Right lobe of liver (tissue), 4 donors: ENCODE results near the gene MAEA.

DNA sequence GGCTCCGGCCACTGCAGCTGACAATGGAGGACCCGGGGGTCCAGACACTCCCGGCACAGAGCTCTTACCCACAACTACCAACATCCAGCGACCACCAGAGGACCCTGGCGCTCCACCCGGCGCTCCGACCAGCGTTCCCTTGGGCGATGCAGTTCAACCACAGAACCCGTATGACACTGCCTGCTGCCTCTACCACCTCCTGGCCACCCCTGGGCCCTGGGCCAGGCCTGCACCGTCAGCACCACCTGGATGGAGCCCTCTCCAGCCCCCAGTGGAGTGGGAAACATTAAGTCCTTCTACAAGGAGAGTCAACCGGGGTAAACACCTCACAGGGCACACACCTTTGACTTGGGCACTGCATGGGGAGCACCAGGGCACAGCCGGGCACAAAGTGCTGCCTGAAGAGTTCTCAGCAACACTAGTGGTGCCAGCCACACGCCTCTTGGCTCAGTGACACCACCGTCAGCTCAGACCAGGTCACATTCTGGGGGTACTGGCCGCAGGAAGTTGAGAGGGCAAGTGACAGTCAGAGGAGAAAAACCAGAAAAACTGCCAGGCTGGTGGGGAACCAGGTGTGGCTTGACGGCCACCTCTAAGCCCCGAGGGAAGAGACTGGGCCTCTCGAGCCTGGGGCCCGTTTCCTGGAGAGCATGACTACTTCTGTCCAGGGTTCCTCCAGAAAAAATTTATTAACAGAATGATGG, 2.6 kb downstream of the CTBP1 start:
- PRO-cap, 4 experiments, result peak in 2 of 4 experiments; most common plus-strand start position 415 of the sequence (in 1)
- RAMPAGE, long total RNA, 2 experiments, result no peak in any of the 2 experiments

- PRO-cap, 4 experiments, result no peak in any of the 4 experiments
- RAMPAGE, long total RNA, 2 experiments, result no peak in any of the 2 experiments
Measured at GRCh38 chr4:1253171-1254298, 4.6 kb upstream of the CTBP1 start.

- PRO-cap, 4 experiments, result peak in 4 of 4 experiments; most common plus-strand start chr4:1289911 (in 4)
- RAMPAGE, long total RNA, 2 experiments, result start-site peak on the plus strand in 1 of 2 experiments, at chr4:1289889-1289906 at its widest, 317 reads per replicate
Measured at GRCh38 chr4:1289778-1290010, at the start of gene MAEA. Gene MAEA, plus strand, starts transcription at chr4:1289891.

GRCh38 chr4:1299393-1299993, 9.8 kb downstream of the MAEA start:
- PRO-cap, 4 experiments, result no peak in any of the 4 experiments
- RAMPAGE, long total RNA, 2 experiments, result no peak in any of the 2 experiments

DNA sequence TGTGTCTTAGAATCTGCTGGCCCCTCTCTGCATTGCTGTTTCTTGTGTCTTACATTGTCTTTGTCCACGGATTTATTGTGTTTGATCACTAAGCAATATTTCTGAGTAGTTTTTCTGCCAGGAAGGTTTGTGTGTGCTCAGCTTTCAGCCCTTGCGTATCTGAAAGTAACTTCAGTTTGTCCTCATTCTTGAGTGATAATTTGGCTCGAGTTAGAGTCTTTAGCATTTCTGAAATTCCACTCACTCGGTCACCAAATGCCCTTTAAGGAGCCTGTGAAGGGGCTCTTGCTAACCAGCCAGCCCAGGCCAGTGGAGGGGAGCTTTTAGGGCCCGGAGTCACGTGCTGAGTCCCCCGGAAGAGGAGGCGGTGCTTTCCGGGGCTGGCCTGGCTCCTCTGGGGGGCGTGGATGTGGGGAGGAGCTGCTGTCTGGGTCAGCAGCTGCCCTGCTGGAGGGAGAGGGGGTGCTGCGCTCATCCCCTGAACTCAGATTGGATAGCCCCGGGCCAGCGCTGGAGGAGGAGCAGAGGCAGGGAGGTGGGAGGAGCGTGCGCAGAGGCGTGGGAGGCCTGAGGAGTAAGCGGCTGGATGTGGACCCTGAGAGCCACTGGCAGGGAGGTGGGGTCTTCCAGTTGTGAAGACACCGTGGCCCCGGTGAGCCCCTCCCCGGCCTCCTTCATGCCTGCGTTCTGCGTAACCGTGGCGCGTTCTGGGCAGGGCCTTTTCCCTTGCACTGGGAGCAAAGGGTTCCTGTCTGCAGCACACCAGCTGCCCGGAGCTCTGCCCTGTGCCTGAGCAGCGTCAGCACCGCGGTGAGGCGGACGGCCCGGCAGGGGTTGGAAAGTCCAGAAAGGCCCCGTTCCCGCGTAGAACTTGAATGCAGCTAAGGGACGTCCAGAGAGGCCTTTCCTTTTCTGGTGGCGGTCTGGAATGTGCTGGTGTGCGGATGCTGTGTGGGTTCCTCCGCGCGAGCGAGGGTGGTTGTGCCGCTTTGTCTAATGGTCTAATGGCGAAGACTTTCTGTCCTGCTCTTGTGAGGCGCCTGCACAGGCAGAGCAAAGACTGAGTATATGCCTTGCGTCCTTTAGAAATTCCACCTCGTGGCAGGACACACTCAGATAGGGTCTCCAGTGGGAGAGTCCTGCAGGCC, 19.7 kb downstream of the MAEA start:
- PRO-cap, 4 experiments, result peak in 4 of 4 experiments; most common plus-strand start position 553 of the sequence (in 3); most common minus-strand start position 491 of the sequence (in 2)
- RAMPAGE, long total RNA, 2 experiments, result no peak in any of the 2 experiments

DNA sequence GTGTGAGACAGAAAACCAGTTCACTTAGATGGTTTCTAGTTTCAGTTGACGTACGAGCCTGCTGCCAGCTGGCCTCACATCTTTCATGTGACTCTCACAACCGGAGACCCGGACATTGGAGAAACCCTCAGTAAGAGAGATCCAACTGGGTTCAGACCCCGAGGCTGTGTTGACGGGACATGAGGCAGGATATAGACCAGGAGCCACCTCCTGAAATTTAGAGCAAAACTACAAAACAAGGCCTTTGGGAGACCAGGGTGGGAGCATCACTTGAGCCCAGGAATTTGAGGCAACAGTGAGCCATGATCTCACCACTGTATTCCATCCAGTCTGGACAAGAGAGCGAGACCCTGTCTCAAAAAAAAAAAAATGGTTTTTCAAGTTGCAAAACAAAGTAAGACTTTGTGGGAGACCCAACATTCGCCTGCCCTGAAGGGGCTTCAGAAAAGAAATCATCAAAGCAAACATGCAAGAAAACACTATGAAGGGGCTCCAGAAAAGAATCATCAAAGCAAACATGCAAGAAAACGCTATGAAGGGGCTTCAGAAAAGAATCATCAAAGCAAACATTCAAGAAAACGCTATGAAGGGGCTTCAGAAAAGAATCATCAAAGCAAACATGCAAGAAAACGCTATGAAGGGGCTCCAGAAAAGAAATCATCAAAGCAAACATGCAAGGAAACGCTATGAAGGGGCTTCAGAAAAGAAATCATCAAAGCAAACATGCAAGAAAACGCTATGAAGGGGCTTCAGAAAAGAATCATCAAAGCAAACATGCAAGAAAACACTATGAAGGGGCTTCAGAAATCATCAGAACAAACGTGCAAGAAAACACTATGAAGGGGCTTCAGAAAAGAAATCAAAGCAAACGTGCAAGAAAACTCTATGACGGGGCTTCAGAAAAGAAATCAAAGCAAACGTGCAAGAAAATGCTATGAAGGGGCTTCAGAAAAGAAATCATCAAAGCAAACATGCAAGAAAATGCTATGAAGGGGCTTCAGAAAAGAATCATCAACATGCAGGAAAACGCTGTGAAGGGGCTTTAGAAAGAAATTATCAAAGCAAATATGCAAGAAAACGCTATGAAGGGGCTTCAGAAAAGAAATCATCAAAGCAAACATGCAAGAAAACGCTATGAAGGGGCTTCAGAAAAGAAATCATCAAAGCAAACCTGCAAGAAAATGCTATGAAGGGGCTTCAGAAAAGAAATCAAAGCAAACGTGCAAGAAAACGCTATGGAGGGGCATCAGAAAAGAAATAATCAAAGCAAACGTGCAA, 27.2 kb upstream of the UVSSA start:
- PRO-cap, 4 experiments, result no peak in any of the 4 experiments
- RAMPAGE, long total RNA, 2 experiments, result no peak in any of the 2 experiments

DNA sequence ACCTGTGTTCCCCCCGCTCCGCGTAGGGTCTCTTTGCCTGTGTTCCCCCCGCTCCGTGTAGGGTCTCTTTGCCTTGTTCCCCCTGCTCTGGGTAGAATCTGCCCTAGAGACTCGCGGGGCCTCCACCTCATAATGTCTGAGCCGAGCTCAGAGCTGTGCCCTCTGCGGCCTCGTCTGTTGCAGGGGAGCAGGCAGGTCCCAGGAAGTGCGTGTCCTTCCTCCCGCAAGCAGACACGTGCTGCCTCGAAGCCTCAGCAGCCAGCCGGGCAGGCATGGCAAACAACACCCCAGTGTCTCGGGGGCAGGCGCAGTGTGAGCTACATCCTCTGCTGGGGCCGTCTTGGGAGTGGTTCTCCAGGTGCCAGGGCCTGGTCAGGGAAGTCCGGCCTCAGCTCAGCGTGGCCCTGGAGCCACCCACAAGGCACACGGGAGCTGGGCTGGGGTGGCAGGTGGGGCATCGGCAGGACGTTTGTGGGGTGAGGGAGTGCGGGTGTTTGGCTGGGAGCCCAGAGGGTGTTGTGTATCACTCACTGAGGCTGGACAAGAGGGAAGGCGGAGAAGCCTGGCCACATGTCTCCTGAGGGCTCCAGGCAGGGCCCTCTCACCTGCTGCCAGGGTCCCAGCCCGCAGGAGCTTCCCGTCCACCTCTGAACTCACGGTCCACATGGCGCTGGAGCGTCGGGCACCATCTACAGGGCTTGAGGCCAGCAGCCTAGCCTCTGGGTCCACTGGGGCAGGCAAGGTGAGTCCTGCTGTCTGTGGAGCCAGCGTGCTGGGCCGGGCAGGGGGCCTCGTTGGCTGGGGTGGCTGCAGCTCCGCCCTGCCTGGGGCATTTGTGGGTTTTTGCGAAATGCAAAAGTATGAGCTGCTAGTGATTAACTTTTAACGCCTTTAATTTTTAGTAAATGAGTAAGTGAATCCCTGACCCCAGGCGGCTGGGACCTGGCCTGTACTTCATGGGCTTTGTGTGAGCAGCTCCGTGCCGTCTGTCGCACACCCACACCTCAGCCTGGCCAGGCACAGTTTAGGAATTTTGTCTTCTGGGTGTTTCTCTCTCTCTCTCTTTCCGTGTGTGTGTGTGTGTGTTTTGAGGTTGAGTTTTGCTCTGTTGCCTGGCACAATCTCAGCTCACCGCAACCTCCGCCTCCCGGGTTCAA, 17.4 kb upstream of the UVSSA start:
- PRO-cap, 4 experiments, result peak in 1 of 4 experiments; most common plus-strand start position 290 of the sequence (in 1)
- RAMPAGE, long total RNA, 2 experiments, result no peak in any of the 2 experiments

- PRO-cap, 4 experiments, result peak in 1 of 4 experiments; most common plus-strand start chr4:1513131 (in 1); most common minus-strand start chr4:1512861 (in 1)
- RAMPAGE, long total RNA, 2 experiments, result no peak in any of the 2 experiments
Measured at GRCh38 chr4:1512600-1513695, 106.7 kb upstream of the NKX1-1 start.

DNA sequence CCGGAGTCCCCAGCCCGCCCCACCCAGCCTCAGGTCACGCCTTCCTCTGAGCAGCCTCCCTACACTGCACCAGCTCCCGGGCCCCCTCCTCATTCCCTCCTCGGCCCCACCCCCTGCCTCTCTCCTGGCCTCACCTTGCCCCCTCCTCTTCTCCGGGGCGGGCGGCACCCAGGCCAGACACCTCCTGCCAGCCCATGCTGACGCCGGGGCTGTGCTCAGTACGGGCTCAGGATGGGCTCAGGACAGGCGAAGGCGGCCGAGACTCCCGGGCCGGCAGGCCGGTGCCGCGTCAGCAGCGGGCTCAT, 127.4 kb downstream of the FAM53A start:
- PRO-cap, 4 experiments, result no peak in any of the 4 experiments
- RAMPAGE, long total RNA, 2 experiments, result no peak in any of the 2 experiments

- PRO-cap, 4 experiments, result peak in 4 of 4 experiments; most common plus-strand start chr4:1720631 (in 2); most common minus-strand start chr4:1720939 (in 3)
- RAMPAGE, long total RNA, 2 experiments, result start-site peak on the plus strand in 1 of 2 experiments, at chr4:1720592-1720631 at its widest, 11 reads per replicate
Measured at GRCh38 chr4:1720048-1721021, 788 bp downstream of the TMEM129 start.

DNA sequence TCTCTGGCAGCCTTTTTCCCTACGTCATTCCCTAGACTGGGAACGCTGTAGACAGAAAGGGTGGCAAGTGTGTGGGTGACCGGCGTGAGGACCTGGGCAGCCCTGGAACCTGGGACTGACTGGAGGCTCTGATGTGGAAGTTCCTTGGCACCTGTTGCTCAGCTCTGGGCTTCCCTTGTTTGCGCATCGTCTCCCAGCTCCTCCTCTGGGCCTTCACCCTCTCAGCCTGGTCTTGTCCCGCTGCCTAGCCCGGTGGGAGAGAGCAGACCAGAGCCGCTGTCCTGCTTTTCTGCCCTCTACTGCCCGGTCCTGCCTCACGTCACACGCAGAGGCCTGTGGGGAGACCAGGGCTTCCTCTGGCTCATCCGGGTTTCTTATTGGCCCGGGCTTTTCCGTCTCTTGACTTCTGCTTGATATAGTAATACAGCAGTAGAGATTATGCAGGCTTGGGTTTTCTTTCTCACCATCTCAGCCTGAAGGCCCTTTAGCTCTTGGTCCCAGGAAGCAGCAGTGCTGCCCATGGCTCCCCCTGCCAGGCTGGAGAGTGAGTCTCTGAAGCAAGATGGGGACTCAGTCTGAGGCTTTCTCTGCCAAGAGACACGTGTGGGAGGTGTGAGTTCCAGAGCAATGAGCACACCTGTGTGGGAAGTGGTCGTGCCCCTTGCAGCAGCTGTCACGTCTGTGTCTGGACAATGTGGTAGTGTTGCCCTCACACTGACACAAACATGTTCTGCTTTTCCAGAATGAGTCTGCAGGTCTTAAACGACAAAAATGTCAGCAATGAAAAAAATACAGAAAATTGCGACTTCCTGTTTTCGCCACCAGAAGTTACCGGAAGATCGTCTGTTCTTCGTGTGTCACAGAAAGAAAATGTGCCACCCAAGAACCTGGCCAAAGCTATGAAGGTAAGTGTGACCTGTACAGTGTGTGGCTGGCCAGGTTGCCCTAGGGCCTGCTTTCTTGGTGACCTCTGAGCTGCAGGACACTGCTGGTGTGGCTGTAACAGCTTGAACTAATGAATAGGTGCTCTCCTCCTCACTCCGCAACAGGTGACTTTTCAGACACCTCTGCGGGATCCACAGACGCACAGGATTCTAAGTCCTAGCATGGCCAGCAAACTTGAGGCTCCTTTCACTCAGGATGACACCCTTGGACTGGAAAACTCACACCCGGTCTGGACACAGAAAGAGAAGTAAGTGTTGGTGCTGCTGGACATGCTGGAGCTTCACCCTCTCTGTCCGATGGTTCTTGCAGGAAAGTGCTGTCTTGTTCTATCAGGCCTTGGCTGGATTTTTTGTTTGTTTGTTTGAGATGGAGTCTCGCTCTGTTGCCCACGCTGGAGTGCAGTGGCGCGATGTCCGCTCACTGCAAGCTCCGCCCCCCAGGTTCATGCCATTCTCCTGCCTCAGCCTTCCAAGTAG, 1.9 kb downstream of the TACC3 start:
- PRO-cap, 4 experiments, result peak in 4 of 4 experiments; most common plus-strand start position 862 of the sequence (in 2); most common minus-strand start position 732 of the sequence (in 4)
- RAMPAGE, long total RNA, 2 experiments, result start-site peak on the plus strand in 1 of 2 experiments, centred at position 821 of the sequence, 25 reads per replicate

GRCh38 chr4:1726079-1726797, 4.9 kb downstream of the TACC3 start:
- PRO-cap, 4 experiments, result no peak in any of the 4 experiments
- RAMPAGE, long total RNA, 2 experiments, result no peak in any of the 2 experiments

- PRO-cap, 4 experiments, result no peak in any of the 4 experiments
- RAMPAGE, long total RNA, 2 experiments, result no peak in any of the 2 experiments
Measured at GRCh38 chr4:1740218-1741546, 19.4 kb downstream of the TACC3 start.

DNA sequence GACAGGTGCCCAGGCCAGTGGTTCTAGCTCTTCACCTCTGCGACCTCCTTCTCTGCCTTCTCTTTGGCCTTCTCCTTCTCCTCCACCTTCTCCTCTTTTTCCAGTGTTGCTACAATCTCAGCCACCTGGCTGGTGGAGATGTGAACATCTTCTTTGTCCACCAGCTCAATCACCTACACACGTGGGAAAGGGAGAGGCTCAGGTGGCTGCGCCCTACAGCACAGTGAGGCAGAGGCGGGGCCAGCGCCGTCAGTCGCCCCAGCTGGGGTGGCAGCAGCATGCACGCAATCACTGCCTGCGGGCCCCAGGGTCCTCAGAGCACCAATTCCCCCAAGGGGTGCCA, 21.3 kb downstream of the FGFR3 start:
- PRO-cap, 4 experiments, result peak in 1 of 4 experiments; most common minus-strand start position 62 of the sequence (in 1)
- RAMPAGE, long total RNA, 2 experiments, result no peak in any of the 2 experiments

DNA sequence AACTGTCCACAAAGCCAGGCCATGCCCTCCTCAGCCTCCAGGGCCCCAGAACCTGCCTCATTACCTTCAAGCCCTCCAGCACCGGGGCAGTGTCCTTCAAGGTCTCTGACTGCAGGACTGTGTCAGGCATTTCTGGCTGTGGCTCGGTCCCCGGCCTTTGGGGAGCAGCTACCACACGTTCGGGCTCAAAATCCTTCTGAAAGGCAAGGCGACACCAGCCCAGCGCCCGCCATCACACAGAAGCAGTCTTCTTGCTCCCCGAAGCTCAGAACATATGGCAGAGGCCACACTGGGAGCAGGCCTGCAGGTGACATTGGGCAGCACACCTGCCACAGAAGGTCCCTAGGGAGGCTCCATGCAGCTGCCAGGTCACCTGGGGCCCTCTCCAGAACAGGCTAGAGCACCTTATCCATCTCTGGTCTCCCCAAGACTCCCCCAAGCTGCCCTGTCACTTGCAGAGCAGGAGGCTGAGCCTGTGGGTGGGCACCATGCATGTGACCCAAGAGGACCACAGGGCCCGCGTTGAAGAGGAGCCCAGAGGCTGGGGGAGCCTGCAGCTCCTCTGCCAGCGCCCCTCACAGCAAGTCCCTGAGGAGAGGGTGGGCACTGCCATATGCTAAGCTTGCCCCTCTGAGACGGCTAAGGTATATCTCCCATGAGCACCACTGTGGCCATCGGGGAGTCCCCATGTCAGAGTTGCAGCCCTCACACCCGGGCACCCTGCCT, 29.2 kb downstream of the FGFR3 start:
- PRO-cap, 4 experiments, result no peak in any of the 4 experiments
- RAMPAGE, long total RNA, 2 experiments, result start-site peak on the minus strand in 1 of 2 experiments, centred at position 130 of the sequence, 118 reads per replicate

- PRO-cap, 4 experiments, result no peak in any of the 4 experiments
- RAMPAGE, long total RNA, 2 experiments, result no peak in any of the 2 experiments
Measured at GRCh38 chr4:1874236-1874708, 3.1 kb downstream of the NSD2 start.

- PRO-cap, 4 experiments, result no peak in any of the 4 experiments
- RAMPAGE, long total RNA, 2 experiments, result no peak in any of the 2 experiments
Measured at GRCh38 chr4:1939557-1939980, 68.4 kb downstream of the NSD2 start.

GRCh38 chr4:1955093-1955514, 53.7 kb downstream of the NELFA start:
- PRO-cap, 4 experiments, result no peak in any of the 4 experiments
- RAMPAGE, long total RNA, 2 experiments, result start-site peak on the plus strand in 1 of 2 experiments, at chr4:1955167-1955340 at its widest, 30 reads per replicate

DNA sequence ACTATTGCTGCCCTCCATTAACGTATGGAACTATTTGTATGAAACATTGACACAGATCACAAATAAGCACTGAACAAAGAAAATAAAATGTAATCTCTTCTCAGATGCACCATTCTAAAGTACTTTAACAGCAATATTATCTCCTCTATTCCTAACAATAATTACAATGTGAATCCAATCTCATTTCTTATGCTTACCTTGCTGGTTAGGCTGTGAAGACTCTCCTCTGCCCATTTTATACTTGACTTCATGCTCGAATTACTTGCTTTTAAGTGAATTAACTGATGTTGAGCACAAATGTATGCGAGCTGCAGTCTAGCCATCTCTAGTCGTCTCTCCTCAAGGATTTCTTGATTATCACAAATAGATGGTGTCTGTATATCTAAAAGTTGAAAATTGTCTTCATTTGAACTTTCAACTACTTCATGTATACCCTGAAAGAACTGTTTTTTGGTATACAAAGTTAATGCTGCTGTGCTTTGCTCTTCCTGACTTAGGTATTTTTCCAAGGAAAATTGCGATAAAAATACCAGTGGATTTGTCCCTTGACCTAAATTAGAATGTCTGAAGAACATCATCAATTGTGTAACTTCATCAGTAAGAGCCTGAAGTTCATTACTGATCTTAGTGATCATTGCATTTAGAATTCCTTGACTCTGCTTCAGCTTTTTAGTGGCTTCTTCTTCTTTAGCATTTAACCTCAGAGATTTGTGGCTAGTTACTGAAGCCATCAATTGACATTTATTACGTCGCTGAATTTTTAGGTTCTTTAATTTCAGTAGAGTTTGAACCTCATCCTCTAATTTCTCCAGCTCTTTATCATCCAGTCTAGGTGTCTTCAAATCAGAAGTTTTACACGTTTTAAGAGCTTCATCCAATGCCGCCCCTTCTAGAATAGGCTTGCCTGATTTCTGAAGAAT, 1.8 kb downstream of the HAUS3 start:
- PRO-cap, 4 experiments, result no peak in any of the 4 experiments
- RAMPAGE, long total RNA, 2 experiments, result no peak in any of the 2 experiments

DNA sequence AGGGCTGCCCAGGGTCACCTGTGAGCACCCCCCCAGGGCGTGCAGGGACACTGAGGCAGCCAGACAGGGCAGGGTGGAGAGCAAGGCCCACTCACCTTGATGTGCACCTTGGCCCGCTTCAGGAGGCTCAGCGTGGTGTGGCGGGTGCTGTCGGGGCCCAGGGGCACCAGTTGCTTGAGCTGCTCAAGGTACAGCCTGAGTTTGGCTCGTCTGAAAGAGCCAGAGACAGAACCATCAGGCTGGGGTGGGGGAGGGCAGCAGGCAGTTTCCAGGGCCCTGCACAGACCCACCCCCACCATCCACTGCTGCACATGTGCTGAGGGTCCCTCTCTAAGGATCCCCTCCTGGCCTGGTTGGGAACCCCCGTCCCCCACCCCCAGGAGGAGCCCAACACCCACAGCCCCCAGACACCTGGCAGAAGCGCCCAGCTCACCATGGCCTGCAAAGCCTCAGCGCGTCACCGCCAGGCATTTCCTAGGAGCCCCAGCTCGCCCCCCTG, 9.5 kb downstream of the MXD4 start:
- PRO-cap, 4 experiments, result no peak in any of the 4 experiments
- RAMPAGE, long total RNA, 2 experiments, result no peak in any of the 2 experiments